Camera-type eye (tissue), 1 donor: ENCODE data around the genes GFPT2, BTNL3, BTNL9 and TRIM52.

- RAMPAGE, long total RNA, result no peak
These were observed 25.0 kb upstream of the RASGEF1C start for GRCh38 chr5:180233941-180234521.

DNA sequence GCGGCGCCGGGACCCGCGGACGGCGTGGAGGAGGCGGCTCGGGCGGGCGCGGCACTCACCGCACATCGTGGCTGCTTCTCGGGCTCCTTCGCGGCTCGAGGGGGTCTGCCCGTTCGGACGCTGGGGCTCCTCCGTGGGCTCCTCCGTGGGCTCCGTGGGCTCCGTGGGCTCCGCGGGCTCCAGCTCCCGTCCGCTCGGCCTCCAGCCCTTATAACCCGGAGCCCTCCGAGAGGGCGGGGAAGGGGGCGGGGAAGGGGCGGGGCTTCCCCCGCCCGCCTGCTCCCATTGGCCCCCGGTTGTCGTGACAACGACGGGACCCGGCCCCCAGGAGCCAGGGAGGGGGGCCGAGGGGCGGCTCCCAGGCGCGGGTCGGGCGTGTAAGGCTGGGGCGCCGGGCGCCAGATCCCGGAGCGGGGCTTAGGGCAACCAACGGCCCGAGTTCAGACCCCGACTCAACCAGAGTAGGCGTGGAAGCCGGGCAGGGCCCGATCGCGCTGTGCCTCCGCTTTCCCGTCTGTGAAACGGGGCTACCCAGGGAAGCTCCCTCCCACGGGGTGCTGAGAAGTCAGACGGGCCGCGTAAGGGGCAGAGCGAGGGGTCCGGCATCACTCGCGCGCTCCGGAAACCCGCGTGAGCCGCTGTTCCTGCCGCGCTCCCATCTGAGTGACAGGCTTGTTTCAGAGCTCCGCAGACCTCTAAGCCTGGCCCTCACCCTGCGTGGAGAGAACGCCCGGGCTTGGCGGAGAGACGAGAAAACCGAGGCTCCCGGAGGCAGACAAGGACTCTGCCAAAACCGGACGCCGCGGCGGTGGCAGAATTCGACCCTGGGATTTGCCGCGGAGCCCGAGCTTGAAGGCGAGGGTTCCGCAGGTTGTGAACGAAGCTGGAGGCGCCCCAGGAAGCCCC, at the start of gene GFPT2:
TSS of gene GFPT2 (minus strand) at position 185 of the 906 bp plus-strand sequence.
- RAMPAGE, long total RNA, result start-site peak on the minus strand centred at position 141 of the sequence, 63 bp wide, 12 reads

- RAMPAGE, long total RNA, result no peak
These were observed 17.6 kb downstream of the MGAT1 start for GRCh38 chr5:180784916-180785485.

GRCh38 chr5:180799704-180800430, 2.7 kb downstream of the MGAT1 start:
- RAMPAGE, long total RNA, result no peak

DNA sequence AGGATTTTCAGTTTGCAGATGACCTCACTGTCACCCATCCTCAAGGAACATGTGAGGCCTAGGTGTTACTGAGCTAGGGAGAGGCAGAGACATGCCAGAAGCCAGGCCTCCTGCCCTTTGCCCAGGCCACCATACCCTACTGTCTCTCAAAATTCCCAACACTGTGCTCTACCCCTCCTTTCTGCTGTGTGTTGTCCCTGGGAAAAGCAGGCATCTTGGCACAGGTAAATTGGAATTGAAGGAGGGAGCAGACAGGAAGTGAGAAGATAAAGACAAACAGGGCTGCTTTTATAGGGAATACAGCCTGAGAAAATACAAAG, 4.5 kb upstream of the MGAT1 start:
- RAMPAGE, long total RNA, result no peak

- RAMPAGE, long total RNA, result no peak
These were observed 9.0 kb downstream of the BTNL8 start for GRCh38 chr5:180907897-180908437.

DNA sequence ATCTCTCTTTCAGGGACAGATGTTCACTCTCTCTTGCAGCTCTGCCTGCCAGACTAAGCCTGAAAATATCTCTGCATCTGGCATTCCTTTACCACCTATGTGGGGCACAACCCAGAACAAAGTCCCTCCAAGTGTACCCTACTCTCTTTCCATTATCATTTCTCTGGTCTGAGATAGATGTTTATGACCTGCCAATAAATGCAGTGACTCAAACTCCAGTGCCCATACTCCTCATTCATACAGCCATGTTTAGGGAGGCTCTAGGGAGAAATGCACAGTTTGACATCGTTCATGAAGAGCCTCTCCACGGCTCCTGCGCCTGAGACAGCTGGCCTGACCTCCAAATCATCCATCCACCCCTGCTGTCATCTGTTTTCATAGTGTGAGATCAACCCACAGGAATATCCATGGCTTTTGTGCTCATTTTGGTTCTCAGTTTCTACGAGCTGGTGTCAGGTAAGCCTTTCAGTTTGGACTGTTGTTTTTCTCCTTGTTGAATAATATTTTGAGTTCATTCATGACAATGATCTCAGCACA, at the start of gene BTNL3:
TSS of gene BTNL3 (plus strand) at position 225 of the 537 bp plus-strand sequence.
- RAMPAGE, long total RNA, result no peak

GRCh38 chr5:181037169-181037584, 2.9 kb upstream of the BTNL9 start:
- RAMPAGE, long total RNA, result no peak

- RAMPAGE, long total RNA, result no peak
These were observed at the start of gene BTNL9 for GRCh38 chr5:181039780-181040837. BTNL9 (plus strand) TSS chr5:181040266.

DNA sequence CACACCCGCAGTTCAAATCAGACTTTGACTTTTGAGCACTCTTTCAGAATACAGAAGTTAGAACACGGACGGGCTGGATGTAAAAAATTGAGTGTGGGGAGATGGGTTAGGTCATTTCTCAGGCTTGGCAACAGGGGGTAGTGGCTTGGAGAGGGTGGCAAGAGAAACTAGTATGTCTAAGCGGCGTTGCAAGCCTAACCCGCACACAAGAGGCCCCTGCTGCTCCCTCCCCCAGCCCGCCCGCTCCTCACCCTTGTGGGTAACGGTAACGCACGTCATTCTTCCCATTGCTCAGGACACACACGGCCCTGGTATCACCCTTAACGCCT, 45.1 kb downstream of the BTNL9 start:
- RAMPAGE, long total RNA, result no peak

DNA sequence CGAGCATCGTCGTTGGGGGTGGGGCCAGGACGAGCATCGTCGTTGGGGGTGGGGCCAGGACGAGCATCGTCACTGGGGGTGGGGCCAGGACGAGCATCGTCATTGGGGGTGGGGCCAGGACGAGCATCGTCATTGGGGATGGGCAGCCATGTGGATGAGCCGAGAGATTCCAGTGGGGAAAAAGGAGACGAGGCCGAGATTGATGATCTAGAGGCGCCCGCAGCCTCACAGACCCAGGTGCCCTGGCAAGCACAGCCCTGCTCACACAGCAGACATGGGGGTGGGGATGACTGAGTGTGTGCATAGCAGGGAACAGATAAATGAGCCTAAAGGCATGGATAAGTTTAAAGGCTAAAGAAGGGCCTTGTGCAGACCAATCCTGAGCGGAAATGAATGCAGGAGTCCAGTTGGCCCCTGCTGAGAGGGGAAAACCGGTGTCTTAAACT, 13.7 kb downstream of the OR2V2 start:
- RAMPAGE, long total RNA, result no peak

DNA sequence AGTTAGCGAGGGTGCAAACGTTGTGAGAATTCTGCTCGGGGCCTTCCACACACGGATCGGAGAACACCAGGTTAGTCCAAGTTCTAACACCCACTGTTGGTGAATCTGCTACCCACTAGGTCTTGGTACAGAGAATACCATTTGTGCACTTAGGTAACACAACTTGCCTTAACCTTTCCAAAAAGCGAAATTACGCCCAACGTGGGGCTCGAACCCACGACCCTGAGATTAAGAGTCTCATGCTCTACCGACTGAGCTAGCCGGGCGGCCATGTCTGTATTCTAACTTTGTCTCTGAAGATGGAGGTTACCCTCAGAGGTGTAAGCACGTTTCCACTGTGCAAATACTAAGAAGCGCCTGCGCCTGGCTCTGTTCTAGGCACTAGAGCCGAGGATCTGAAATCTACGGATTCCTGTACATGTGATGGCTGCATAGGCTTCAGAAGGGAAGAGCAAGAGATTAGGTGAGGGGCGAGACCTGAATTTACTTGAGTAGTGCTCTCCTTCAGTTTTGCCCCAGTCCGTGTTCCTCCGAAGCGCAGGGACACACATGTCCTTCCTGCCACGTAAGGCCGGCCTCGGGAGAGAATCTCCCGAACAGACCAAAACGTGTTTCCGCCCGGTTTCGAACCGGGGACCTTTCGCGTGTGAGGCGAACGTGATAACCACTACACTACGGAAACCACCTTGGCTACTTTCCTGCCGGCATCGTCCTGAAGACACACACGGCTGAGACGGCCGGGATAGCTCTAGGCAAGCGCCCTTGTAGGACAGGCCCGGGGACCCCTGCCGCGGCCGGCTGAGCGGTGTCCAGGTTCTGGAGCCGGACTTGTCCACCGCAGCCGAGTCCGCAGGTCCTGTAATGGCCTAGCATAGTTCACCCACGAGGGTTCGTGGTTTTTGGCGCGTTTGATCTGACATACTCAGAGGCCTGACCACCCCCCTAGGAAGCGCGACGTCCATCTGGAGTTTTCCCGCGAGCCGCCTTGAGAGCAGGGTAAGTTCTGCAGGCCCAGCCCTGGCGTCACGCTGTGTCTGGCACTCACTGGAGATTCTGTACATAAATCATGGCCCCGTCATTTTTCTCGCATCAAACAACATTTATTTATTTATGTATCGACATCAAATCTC, 930 bp upstream of the TRIM41 start:
- RAMPAGE, long total RNA, result no peak

DNA sequence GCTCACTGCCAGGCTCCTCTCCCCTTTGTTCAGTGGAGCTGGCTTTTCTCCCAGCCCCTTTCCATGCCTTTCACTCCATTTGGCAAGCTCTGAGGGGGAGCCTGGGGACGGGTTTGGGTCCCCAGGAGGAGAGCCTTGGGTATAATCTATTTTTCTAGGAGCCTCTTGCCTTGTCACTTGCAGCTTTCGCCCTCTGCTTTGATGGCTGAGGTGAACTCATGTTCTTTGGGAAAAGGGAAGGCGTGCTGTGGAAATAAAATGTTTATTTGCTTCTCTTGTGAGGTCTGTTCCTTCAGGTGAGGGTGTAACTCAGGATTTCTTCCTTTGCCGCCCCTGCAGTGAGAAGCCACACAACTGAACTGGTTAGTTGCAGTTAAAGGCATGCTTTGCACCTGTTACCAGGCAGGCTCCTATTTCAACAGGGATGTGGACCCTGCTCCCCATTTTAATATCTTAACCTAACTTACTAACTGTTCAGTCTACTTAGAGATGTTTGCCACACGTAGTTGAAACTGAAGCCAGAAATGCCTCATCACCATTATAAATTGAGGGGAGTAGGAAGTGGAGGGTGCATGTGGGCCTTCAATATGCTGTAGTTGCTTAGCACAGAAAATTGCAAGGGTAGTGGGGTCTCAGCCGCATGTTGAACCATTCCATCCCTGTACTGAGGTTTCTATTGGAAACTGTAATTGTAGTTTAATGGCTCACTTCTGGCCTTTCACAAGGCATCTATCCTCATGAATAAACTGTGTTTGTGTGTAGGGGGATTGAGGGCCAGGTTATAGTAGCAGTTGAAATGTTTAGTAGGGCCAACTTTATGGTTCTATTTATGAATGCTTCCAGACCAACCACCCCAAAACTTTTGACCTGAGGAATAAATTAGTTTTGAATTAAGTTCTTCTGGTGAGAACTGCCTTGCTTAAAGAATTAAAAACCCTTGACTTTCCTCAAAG, 7.9 kb downstream of the RACK1 start:
- RAMPAGE, long total RNA, result no peak

DNA sequence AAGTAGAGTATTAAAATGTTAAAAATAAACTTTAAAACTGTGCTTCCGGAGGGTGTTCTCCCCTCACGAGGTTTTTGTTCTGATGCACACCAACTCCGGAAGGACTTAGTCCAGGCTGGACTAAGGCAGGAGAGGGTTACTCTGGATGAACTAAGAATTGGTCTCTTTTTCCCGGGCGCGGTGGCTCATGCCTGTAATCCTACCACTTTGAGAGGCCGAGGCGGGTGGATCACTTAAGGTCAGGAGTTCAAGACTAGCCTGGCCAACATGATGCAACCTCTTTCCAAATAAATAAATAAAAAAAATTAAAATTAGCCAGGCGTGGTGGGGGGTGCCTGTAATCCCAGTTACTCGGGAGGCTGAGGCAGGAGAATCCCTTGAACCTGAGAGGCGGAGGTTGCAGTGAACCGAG, 623 bp upstream of the RACK1 start:
- RAMPAGE, long total RNA, result no peak

DNA sequence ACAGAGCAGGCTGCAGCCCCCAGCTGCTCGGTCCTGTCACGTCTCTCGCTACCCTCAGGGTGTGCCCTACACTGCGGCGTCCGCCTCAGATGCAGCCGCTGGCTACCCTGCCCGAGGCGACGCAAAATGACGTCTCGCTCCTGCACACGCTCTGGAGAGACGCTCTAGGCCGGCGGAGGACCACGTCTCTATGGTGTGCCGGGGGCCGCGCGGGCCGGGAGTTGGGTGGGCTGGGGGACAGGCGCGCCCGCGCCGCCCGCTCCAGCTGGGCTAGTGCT, at the start of gene TRIM52:
TSS of gene TRIM52 (minus strand) at position 121 of the 278 bp plus-strand sequence.
- RAMPAGE, long total RNA, result start-site peak on the minus strand centred at position 118 of the sequence, 11 bp wide, 70 reads; start-site peak on the plus strand centred at position 198 of the sequence, 53 bp wide, 60 reads

GRCh38 chr5:181263376-181264136, 2.6 kb upstream of the TRIM52 start:
- RAMPAGE, long total RNA, result no peak